ENCODE measurements around a stretch of chr11.

DNA sequence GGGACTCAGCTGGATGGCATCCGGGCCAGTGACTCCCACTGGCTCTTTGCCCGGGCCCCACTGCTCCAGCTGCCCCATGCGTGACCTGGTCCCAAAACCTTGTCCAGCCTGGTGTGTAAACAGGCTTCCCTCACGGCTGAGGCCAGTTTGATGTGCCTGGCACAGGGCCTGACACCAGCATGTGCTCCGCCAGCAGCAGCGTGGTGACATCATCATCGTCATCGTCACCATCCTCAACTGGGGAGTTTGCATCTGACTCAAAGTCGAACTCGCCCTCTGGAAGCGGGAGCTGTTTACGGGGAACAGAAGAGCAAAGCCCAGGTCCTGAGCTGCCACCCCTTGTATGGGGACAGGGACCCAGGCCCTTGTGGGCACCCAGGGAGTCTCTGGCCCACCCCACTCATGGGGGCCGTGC lies 48.6 kb upstream of the FGF3 start:
- RRBS: no CpG with 5 or more reads among the region's 13 CpGs

- RRBS: no CpG with 5 or more reads among the region's 19 CpGs
These were observed 98.6 kb upstream of the ANO1 start for GRCh38 chr11:69979123-69980360.

GRCh38 chr11:70078716-70079206 lies 644 bp downstream of the ANO1 start:
- RRBS: 14% methylated on average over 42 of the region's 55 CpGs

- RRBS: no CpG with 5 or more reads among the region's 23 CpGs
These were observed 47.7 kb upstream of the FADD start for GRCh38 chr11:70155280-70155864.

DNA sequence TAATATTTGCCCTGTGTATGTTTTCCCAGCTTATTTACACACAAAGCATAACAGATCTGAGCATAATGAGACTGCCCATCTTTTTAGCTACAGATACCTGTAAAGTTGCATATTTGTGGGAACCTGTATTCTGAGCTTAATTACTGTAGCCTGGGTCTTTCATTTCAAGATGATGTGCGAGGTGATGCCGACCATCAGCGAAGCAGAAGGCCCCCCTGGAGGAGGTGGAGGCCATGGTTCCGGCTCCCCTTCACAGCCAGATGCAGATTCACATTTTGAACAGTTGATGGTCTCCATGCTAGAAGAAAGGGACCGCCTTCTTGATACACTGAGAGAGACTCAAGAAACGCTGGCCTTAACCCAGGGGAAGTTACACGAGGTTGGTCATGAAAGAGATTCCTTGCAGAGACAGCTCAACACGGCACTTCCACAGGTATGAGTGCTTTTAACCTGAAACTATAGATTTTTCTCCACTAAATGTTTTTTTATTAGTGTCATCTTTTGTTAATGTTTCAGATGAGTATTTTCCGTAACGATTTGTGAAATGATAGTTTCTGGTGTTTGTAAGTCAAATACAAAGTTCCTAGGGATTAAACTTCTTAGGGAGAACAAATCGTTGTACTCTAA lies 1.6 kb downstream of the PPFIA1 start:
- RRBS: no CpG with 5 or more reads among the region's 11 CpGs

GRCh38 chr11:70278732-70279756 lies 8.6 kb downstream of the PPFIA1 start:
- RRBS: no CpG with 5 or more reads among the region's 10 CpGs

- RRBS: no CpG with 5 or more reads among the region's 9 CpGs
These were observed 22.9 kb downstream of the PPFIA1 start for GRCh38 chr11:70293251-70293878.

GRCh38 chr11:70324701-70325178 lies 54.2 kb downstream of the PPFIA1 start:
- RRBS: no CpG with 5 or more reads among the region's 6 CpGs

GRCh38 chr11:70341541-70341989 lies 56.8 kb upstream of the CTTN start:
- RRBS: no CpG with 5 or more reads among the region's 9 CpGs

GRCh38 chr11:70399205-70400302 lies 1.2 kb downstream of the CTTN start:
- RRBS: 80% methylated on average over 1 of the region's 46 CpGs

DNA sequence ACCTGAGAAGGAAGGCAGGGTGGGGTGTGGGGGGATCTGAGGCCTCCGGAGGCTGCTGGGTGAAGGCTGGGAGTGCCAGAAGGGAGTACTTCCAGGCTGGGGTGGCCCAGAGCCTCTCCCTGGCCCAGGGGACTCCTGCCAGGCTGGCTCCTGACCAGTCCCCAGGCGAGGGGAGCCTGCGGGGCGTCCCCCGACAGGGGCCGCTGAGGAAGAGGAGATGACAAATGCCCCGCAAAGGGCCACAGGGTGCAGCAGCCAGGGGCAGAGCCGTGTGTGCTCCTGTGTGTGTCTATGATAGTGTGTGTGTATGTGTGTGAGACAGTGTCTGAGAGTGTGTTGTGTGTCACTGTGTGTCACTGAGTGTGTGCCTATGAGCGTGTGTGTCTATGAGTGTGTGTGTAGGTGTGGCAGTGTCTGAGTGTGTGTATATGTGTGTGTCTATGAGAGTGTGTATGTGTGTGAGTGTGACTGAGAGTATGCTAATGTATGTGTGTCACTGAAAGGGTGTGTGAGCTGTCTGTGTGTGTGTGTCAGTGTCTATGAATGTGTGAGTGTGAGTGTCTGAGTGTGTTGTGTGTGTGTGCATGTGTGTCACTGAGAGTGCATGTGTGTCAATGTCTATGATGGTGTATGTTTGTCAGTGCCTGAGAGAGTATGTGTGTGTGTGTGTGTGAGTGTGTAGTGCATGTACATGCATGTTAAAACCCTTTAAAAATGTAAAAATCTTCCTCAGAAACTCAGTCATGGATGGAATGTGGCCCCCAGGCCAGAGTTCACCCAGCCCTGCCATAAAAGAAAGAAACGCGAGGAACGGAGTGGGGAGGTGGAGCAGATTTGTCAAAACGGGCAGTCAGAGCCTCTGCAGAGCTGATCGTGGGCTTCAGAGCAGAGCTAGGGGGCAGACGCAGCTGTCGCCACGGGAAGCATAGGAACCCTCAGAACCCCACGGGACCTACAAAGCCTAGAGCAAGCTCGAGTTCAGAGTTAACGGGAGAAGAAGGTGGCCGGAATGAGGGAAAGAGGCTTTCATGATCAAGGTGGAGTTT lies 218.6 kb downstream of the CTTN start:
- RRBS: 100% methylated on average over 1 of the region's 21 CpGs

DNA sequence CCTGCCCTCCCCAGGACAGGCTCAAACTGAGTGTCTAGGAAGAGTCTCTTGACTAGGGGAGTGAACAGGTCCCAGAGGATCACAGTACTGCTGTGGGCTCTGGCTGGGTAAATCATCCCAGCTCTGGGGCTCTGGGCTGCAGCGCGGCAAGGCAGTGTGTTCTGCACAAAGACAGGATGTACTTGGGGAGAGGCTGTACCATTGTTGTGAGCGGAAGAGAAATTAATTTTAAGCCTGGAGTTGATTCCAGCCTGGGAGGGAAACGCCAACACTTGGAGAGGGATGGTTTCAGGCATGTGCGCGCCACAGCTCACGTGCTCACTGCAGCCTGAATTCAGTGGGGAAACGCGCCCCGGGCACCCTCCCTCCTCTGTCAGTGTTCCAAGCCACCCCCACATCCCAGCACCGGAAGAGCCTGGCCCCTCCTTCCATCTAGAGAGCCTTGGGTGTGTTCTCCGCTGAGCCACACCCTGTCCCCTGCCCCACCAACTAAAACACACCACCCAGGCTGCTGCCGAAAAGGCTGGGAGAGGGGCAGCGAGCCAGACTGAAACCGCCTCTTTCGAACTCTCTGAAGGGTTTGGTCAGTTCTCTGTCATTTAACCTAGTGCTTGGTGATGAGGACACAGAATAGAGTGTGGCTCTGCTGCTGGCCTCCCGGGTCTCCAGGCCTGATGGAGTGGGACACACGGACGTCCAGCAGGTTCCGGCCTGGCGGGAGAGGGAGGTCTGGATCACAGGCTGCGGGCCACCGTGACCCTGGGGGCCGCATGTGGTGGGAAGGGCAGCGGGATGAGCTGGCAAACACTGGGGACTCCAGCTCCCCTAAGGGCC lies 230.7 kb downstream of the CTTN start:
- RRBS: 59% methylated on average over 6 of the region's 25 CpGs

- RRBS: no CpG with 5 or more reads among the region's 24 CpGs
These were observed 243.9 kb downstream of the CTTN start for GRCh38 chr11:70641900-70643016.

- RRBS: no CpG with 5 or more reads among the region's 19 CpGs
These were observed 264.3 kb downstream of the CTTN start for GRCh38 chr11:70662524-70663159.

DNA sequence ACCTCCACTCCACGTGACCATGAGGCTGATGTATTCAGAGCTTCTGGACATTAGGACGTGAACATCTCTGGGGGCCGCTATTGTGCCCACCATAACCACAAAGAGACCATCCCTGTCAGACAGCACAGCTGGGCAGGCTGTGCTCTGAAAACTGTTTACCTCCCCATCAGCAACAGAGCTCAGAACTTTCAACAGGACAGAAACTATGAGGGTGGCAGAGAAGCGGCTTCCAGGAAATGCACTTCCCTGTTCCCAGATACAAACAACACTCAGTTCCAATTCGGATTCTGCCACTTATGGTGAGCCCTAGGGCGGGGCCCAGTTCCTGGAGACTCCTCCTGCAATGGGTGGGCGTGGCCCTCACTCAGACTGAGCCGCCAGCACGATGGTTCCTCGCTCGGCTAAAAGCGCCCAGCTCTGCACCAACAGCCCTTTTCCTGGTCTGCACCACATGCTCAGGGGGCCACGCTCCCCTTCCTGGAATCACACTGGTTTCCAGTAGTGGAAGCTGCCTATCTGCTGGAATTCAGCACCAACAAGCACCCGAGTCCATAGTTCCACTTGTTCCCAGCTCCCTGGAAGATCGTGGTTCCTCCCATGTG lies 314.1 kb downstream of the CTTN start:
- RRBS: no CpG with 5 or more reads among the region's 15 CpGs

DNA sequence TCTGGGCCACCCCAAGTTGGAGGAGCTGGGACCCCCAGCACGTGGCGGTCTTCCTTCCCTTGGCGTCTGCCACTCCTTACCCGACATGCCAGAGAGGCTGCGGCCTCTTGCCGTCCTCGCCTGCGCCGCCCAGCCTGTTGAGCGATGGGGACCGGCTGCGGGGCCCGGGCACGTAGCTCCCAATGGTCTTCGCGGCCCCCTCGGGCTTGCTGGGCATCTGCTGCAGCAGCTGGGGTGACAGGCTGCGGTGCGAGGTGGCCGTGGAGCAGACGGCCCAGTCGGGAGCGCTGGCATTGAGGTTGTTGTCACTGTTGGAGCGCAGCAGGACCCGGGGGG lies 421.9 kb downstream of the CTTN start:
- RRBS: no CpG with 5 or more reads among the region's 25 CpGs

DNA sequence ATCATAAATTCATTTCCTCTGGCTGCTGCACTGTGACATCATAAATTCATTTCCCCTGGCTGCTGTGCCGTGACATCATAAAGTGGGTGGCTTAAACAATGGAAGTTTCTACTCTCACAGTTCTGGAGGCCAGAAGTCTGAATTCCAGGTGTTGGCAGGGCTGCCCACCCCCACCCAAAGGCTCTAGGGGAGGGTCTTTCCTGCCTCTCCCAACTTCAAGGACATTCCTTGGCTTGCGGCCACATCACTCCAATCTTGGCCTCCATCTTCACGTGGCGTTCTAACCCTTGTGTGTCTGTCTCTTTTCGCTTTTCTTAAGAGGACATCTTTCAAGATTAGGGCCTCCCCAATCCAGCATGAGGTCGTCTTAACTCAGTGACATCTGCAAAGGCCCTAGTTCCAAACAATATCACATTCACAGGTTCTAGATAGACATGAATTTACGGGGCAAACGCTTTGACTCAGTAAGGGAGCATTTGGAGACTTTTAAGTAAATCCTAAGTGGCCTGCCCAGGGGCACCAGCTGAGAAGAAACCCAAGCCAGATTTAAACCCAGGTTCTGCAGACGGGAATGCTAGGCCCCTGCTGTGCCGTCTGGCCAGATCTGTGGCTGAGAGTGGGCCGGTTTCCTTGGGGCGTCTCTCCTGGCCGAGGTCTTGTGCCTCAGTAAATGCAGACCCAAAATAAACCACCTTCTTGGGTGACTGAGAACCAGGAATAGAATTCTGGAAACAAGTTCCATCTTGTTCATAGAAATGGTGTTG lies 300.6 kb downstream of the SHANK2 start:
- RRBS: no CpG with 5 or more reads among the region's 13 CpGs

GRCh38 chr11:71213284-71213686 lies 39.1 kb downstream of the SHANK2 start:
- RRBS: no CpG with 5 or more reads among the region's 5 CpGs

- RRBS: 55% methylated on average over 6 of the region's 16 CpGs
These were observed 30.0 kb downstream of the SHANK2 start for GRCh38 chr11:71222351-71222878.

- RRBS: no CpG with 5 or more reads among the region's 8 CpGs
These were observed 16.1 kb upstream of the SHANK2 start for GRCh38 chr11:71268420-71268987.